Panc1 (cell line): Measurements from ENCODE around the gene RBX1.

DNA sequence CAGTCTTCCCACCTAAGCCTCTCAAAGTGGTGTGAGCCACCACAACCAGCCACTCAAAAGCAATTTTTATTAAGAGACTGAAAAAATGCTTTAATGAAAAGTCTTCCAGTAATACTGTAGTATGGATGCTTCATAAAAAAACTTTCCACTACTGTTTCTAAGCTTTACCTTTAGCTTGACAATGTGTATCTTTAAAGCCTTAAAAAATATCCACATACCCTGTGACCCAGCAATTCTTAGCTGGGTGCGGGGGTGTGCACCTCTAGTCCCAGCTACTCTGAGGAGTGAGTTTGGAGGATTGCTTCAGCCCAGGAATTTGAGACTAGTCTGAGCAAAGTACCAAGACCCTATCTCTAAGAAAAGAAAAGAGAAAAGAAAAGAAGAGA, 81.9 kb downstream of the FAM83F start:
- RRBS, 2 experiments, result no CpG with 5 or more reads among the region's 1 CpG

DNA sequence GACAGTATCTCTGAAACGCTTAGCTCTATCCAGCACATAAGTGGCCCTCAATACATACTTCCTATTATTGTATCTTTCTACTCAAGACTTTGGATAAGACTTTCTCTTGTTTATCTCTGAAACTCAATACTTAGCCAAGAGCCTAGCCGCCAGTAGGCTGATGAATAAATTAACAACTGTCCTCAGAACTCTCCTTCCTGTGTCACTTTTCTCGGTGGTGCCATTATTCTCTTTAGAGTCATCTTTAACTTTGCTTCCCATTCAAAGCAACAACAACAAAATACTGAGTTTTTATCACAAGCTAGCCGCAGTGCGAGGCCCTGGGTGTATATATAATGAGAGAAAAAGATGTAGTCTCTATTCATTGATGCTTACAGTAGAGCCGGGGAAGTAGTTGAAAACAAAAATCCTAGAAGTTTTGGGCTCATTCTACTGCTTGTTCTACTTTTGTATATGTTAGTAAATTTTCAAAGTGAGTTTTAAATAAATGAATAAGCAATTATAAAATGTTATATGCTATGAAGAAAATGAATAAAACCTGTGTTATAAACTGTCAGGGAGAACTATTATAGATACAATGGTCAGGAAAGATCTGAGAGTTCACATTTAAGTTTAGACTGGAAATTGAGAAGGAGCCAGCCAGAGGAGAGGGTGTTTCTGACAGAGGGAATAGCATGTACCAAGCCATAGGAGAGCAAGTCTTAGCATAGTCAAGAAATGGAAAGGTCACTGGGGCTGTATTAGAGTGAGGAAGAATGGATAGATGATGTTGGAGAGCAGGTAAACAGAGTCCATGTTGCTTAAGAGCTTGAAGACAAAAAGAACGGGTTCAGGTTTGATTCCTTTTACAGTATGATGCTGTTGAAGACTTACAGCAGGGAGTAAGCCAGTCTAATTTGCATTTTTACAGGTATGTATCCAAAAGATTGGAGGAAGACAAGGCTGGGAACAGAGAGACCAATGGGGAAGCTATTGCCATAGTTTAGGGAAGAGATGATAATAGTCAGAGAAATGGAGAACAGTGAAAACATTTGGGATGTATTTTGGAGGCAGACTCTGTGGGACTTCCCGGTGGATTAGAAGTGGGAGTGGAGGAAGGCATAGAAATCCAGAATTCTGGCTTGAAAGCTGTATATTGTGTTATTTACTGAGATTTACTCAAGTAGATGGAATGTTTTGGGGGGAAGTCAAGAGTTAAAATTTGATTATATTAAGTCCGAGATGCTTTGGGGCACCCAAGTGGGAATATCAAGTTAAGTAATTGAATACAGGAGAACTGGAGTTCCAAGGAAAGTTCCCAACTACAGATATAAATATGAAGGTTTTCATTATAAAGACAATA, 87.4 kb downstream of the FAM83F start:
- RRBS, 2 experiments, result no CpG with 5 or more reads among the region's 9 CpGs

DNA sequence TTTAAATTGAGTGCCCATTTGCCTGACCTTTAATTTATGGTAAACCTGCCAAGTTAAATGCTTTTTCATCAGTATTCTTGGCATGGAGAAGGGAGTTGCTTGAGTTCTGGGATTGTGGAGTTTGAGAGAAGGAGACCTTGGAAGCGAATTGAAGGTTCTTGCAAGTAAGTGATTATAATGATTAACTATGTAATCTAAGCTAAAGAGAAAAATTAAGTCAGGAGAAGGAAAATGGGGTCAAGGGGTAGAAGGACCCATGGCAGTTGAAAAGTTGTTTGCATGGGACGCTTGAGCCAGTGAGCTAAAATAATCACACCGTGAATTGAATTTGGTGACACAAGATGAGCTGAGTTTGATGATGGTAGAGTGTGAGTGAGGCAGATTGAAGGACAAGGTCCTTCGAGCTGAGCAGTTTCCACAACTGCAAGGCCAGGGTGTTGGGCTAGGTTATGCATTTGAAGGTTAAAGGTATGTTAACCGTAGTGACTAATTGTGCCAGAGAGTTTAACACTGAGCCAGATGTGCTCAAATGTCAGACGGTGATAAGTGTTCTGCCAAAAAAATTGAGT, 89.3 kb downstream of the FAM83F start:
- RRBS, 2 experiments, result no CpG with 5 or more reads among the region's 6 CpGs

DNA sequence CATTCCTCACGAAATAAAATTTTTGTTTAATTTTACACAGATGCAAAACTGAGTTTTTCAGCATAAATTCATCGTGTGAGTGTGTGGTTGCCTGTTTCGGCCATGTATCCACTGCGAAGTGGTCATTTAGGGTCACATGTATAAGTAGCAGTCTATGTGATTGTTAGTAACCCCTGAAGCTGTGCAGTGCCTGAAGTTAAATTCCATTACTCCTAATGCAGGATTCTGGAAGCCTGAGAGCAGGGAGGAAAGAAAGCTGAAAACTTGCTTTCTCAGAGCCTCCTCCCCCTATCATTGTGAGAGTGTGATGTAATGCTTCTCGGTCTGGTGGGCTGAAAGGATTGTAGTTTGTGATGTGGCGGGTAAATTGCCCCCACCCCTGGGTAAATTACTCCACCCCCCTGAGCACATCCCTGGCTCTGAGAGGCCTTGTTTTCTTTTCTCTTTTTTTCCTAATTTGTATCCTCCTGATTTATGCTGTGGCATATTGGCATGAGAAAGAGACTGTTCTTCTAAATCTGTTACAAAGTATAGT, 1.3 kb downstream of the TNRC6B start:
- RRBS, 2 experiments, result no CpG with 5 or more reads among the region's 6 CpGs

GRCh38 chr22:40210819-40211289, 33.1 kb downstream of the TNRC6B start:
- RRBS, 2 experiments, result no CpG with 5 or more reads among the region's 3 CpGs

DNA sequence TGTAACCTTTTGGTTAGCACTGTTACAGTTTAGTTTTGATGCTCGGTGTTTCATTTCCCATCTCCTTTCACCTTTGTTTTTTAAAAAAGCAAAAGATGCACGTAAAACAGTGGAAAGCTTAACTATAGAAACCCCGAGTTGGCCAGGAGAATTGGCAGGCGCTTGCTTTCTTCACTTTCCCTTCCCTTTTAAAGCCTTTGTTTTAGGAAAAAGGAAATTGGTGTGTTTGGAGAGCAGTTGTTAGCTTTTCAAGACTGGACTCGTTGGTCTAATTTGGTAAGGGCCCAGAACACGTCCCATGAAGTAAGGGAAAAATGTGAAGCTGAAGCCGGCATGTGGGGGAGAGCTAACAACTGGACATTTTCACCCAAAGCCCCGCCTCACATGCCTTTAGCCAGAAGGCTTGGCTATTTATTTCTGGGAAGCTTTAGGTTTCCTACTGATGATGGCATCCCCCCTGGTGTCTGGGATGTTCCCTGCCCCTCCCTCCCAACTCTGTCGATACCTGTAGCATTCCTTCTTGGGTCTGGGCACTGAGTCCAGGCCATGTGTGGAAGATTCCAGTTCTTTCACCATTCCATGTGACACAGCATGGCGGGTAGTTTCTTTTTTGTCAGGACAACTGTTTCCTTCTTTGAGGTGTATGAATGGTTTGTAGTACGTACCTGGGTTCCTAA, 43.0 kb downstream of the TNRC6B start:
- RRBS, 2 experiments, result no CpG with 5 or more reads among the region's 11 CpGs

DNA sequence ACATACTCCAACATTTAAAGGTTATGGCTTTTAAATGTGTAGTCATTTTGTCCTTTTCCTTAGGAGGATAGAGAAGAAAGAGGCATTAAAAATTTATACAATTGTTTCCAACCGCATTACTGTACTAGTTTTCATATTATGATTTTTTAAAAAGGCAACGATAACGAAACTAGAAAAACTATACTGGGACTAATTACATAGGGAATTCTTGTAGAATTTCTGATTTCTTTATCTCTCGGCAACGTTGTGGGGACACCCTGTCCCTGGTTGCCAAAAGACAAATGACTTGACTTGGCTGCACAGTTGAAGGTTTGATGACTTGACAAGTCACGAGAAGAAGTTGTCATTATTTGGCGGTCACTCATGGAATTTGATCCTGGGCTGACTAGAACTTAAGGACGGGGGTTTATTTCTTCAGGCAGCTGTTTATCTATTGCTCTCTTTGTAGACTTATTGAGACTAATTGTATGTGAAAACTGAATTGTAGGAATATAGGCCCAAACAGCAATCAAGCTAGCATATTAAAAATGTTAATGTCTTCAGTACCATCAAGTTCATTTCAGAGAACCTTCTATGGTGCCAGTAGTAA, 68.9 kb upstream of the ADSL start:
- RRBS, 2 experiments, result no CpG with 5 or more reads among the region's 8 CpGs

DNA sequence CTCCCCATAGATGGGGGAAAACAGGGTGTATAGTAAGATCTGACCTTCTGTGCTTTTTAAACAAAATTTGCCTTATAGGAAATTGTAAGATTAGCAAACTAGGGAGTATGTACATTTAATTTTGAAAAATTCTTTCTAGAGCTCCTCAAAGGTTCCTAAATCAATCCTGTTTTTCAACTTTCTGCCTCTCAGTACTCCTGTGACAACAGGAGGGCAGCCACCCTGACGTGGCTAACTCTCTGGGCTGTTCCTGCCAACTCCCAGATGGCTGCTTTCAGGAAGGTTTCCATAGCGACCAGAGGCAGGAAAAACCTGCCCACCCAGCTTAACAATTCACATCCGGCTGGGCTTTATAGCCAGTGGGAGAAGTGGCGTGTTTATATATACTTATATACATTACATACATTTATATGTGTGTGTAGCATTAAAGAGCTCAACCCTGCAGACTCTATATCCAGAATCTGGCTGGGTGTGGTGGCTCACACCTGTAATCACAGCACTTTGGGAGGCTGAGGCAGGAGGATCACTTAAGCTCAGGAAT, 26.5 kb downstream of the SGSM3 start:
- RRBS, 2 experiments, result no CpG with 5 or more reads among the region's 4 CpGs

DNA sequence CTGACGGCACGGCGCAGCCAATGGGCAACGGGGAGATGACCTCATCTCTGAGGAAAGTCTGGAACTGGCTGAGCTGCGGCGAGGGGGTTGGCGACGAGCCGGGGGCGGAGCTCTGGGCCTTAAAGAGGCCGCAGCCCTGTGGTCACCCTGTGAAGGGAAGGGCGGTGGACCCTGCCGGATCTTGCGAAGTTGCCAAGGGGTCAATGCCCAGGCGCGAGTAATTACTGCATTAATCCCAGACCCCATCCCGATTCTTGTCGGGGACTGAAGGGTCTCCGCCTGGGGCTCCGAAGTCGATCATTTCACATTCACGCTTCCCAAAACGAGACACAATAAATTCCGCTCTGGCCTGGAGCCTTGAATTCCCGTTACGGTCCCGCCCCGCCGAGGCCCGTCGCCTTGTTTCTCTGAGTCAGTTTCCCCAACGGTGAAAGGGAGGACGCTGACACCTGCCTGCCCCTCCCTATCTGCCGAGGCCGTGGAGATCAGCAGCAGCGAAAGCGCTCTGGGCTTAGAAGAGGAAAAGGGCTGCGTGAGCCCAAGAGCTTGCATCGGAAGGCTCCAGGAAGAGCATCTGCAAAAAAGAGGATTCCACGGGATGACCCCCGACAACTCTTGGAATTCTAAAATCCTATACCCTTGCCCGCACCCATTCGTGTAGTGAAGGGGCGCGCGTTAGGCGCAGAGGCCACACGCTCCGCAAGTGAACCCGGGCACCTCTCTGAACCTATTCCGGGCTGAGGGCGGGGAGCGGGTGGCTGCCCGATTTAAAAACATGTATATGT, 555 bp upstream of the MRTFA start:
- RRBS, 2 experiments, result under 1 to 6% methylated on average over 5 of the region's 54 CpGs

- RRBS, 2 experiments, result no CpG with 5 or more reads among the region's 5 CpGs
Observed at GRCh38 chr22:40750725-40751759, 68.1 kb downstream of the SLC25A17 start.

GRCh38 chr22:40951262-40951520, at the start of gene RBX1:
RBX1 (plus strand) TSS chr22:40951378.
- RRBS, 2 experiments, result 14% methylated on average over 3 of the region's 27 CpGs; no CpG with 5 or more reads in 1 of the 2 experiments

DNA sequence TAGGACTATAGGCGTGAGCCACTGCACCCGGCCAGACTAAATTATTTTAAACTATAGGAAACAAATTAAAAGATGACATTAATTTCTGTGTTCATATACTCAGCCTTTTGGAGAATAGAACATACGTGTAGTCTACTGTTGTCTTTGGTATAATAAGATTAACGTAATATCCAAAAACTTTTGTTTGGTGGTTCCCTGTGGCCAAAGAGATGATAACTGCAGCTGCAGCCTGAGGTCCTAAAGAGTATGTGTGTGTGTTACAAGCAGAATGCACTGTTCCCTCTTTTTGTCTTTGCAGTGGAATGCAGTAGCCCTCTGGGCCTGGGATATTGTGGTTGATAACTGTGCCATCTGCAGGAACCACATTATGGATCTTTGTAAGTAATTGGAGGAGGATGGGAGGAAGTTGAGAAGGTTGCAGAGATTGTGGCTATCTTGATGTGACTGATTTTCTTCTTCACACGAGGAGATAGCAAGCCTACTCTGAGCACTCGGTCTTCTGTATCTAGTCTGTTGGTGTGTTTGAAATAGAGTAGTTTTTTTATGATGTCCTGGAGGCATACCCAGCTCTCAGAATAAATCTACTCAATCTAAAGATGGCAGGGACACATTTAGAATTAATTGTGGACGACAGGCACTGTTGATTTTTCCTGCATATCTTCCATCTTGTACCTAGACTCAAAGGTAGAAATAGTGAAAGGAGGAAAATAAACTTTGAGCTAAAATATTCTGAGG, 2.2 kb downstream of the RBX1 start:
- RRBS, 2 experiments, result no CpG with 5 or more reads among the region's 7 CpGs

DNA sequence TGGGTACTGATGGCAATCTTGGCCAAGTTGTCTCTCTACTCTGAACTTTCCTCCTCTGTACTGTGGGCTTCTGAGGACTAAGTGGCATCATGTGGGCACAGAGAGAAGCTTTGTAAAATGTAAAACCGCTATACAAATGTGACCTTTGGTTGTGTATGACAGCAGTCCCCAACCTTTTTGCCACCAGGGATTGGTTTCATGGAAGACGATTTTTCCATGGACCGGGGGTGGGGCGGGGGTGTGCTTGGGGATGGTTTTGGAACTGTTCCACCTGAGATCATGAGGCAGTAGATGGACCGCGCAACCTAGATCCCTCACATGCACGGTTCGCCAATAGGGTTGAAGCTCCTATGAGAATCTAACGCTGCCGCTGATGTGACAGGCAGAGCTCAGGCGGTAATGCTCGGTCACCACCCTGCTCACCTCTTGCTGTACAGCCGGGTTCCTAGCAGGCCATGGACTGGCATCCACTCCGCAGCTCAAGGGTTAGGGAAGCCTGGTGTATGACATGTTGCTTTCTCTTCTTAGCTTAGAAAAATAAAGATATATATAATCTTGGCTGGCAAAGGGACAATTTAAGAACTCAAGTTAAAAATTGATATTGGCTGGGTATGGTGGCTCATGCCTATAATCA, 21.9 kb downstream of the RBX1 start:
- RRBS, 2 experiments, result no CpG with 5 or more reads among the region's 14 CpGs

DNA sequence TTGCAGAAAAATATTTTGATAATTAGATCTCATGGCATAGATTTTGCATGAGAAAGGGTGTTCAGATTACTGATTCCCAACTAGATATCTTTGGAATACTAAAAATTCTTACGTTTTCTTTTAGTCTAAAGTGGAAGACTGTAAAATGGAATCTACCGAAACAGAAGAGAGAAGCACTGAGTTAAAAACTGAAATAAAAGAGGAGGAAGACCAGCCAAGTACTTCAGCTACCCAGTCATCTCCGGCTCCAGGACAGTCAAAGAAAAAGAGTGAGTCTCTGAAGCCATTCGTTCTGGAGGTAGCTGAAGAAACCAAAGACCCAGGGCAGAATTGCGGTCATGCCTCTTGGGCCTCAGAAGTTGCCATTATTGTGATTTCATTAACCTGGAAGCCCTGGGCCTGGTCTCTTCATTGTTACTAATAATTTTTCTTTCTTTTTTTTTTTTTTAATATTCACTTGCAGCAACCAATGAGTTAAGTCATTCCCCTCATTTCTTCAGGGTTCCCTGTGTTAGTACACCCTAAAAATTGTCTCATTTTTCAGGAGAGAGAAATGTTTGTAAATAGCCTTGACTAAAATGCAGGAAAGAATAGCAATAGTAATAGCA, 52.9 kb upstream of the L3MBTL2 start:
- RRBS, 2 experiments, result no CpG with 5 or more reads among the region's 5 CpGs

GRCh38 chr22:41169212-41169739, 35.8 kb upstream of the L3MBTL2 start:
- RRBS, 2 experiments, result no CpG with 5 or more reads among the region's 8 CpGs

- RRBS, 2 experiments, result no CpG with 5 or more reads among the region's 2 CpGs
Observed at GRCh38 chr22:41178980-41179581, 26.0 kb upstream of the L3MBTL2 start.

DNA sequence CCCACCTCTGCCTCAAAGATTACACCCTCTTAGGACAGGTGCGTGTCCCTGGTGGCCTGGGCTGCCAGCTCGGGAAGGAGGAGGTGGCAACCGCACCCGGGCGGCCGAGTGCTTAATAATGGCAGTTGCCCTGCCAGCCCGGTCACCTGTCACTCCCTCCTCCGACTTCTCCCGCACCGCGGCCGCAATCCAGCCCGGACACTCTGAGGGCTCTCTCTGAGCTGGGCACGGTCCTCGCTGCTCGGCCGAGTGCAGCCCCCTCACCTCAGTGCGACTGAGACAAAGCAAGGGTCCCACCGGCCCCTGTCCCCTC, 8.2 kb upstream of the L3MBTL2 start:
- RRBS, 2 experiments, result 1 to 7% methylated on average over 10 to 11 of the region's 19 CpGs

DNA sequence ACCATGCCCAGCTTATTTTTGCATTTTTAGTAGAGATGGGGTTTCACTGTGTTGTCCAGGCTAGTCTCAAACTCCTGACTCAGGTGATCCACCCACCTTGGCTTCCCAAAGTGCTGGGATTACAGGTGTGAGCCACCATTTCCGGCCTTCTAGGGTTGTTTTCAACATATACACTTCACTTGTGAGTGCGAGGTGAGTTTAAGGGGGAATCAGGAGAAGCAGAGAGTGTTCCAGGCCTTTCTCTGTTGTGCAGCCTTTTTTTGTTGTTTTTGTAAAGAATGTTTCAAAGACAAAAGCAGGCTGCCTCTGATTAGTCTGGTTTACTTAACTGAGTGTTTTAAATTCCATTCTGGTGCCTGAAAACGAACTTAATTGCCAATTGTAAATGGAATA, 4.4 kb upstream of the RANGAP1 start:
- RRBS, 2 experiments, result no CpG with 5 or more reads among the region's 3 CpGs

DNA sequence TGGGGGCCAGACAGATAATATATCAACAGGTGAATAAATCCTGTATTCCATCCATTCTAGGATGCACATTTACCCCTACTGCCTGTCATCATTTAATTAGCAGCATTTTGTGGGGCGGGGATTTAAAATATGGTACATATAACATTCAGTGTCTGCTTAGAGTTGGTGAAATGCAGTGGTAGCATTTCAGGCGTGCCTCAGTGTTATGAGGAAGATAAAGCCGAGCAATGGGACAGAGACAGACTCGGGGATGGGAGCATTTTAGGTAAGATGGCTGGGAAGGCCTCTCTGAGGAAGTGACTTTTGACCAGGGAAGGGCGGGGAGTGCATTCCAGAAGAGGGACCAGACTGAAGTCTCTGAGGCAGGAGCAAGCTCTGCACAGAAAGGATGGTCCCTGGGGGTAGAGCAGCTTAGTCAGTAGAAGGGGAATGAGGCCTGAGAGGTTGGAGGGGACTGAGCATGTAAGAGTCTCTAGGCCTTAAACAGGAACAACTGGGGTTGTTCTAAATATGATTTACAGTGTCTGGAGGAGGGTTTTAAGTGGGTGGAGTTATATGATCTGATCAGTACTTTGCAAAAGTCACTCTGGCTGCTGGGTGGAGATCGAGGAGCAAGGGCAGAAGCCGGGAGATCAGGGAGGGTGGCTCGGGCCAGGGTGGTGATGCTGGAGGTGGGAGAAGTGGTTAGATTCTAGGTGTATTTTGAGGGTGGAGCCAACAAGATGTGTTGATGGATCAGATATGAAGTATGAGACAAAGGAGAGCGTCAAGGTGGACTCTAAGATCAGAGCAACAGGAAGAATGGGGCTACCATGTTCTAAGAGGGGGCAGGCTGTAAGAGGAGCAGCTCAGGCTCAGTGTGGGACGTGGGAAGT, 31.7 kb upstream of the TEF start:
- RRBS, 2 experiments, result no CpG with 5 or more reads among the region's 10 CpGs

GRCh38 chr22:41359886-41360548, 21.7 kb upstream of the TEF start:
- RRBS, 2 experiments, result 8 to 37% methylated on average over 5 of the region's 13 CpGs